NT2/D1 (cell line): ENCODE data around the genes RAB34 and TAOK1.

- RRBS, 2 experiments: no CpG with 5 or more reads among the region's 2 CpGs
Observed at GRCh38 chr17:28612598-28612985, 1.4 kb downstream of the RSKR start.

- RRBS, 2 experiments: no CpG with 5 or more reads among the region's 8 CpGs
Observed at GRCh38 chr17:28626307-28627377, 12.7 kb upstream of the RSKR start.

GRCh38 chr17:28645829-28646654 lies 1.1 kb upstream of the BLTP2 start:
- RRBS, 2 experiments: no CpG with 5 or more reads among the region's 12 CpGs

DNA sequence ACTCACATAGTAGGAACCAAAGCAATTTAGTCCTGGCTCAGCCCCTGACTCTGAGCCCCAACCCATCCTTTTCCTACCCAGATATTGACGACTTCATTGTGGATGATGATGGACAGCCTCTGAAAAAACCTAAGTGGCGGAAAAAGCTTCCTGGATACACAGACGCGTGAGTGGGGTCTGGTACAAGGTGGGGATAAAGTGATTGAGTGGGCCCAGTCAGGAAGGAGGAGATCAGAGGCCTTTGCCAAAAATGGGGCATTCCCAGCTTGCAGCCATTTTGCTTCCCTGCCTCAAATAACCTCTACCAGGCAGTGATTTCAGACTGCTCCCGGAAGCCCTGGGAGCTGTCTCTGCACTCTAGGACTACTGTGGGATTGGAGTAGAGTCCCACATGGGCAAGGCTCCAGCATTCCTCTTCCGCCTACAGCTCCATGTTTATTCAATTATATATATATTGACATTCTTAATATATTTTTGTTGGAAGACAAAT lies 13.4 kb downstream of the SUPT6H start:
- RRBS, 2 experiments: no CpG with 5 or more reads among the region's 6 CpGs

DNA sequence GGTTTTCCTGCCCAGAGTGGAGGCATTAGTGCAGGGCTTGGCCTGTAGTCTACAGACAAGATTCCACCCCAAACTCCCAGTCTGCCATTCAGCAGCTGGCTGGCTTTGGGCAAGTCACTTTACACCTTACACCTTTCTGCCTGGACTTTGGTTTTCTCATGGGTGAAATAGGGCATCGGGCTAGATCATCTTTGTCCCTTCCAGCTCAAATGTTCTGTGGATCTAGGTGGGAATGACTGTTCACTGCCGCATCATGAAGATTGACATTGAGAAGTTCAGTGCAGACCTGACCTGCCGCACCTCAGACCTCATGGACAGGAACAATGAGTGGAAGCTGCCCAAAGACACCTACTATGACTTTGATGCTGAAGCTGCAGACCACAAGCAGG lies 16.6 kb downstream of the PROCA1 start:
- RRBS, 2 experiments: no CpG with 5 or more reads among the region's 3 CpGs

- RRBS, 2 experiments: under 1% methylated on average over 26 to 28 of the region's 70 CpGs
Observed at GRCh38 chr17:28717566-28718730, at the start of gene RAB34. Gene RAB34, minus strand, starts transcription at chr17:28717868.

DNA sequence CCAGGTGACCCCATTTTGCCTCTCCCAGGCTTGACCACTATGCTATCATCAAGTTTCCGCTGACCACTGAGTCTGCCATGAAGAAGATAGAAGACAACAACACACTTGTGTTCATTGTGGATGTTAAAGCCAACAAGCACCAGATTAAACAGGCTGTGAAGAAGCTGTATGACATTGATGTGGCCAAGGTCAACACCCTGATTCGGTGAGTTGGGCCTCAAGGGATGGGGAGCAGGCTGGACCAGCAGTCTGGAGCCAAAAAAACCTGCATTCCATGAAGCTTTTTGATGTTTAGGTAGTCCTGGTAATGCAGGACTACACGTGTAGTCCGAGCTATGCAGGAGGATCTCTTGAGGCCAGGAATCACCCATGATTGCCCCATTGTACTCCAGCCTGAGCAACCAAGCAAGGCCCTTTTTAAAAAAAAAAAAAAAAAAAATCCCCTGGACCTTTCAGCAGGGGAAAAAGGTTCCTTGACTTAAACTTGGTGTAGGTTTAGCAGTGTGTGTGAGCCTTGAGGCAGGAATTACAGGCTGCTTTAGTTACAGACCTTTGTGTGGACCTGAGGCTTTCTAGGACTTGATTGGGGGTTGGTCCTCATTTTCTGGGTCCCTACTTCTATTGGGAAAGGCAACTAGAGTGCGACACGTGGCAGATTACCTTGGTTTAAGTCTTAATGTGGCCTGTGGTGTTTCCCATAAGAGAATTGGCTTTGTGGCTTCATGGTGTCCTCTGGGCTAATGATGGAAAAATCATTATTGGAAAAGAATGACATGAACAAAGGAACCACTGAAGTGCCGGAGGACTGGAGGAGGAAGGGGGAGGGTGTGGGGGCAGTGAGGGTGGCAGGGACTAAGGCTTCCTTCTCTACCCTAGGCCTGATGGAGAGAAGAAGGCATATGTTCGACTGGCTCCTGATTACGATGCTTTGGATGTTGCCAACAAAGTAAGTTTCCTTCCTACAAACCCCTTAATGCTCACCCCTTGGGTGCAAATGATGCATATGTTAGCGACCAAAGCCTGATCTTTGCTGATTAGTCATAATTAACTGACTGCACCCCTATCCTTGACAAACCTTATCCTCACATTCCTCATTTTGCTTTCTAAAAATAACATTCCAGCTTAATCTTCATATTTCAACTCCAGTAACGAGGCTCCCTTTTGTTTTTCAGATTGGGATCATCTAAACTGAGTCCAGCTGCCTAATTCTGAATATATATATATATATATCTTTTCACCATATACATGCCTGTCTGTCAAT lies 2.9 kb downstream of the TLCD1 start:
- RRBS, 2 experiments: no CpG with 5 or more reads among the region's 11 CpGs

DNA sequence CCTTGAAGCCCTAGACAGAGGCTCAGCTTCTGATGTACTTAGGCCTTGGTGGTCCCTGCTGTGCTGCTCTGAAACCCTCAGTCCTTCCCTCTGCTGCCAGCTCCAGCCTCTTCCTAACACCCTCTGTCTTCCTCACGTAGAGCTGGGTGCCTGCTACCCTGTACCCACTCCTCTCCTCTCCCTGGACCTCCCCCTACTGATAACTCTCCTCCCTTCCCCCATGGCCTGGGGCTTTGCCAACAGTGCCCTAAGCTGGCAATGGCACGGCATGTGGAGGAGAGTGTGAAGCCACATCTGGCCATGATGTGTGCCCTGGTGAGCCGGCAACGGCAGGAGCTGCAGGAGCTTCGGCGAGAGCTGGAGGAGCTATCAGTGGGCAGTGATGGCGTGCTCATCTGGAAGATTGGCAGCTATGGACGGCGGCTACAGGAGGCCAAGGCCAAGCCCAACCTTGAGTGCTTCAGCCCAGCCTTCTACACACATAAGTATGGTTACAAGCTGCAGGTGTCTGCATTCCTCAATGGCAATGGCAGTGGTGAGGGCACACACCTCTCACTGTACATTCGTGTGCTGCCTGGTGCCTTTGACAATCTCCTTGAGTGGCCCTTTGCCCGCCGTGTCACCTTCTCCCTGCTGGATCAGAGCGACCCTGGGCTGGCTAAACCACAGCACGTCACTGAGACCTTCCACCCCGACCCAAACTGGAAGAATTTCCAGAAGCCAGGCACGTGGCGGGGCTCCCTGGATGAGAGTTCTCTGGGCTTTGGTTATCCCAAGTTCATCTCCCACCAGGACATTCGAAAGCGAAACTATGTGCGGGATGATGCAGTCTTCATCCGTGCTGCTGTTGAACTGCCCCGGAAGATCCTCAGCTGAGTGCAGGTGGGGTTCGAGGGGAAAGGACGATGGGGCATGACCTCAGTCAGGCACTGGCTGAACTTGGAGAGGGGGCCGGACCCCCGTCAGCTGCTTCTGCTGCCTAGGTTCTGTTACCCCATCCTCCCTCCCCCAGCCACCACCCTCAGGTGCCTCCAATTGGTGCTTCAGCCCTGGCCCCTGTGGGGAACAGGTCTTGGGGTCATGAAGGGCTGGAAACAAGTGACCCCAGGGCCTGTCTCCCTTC lies 5.3 kb downstream of the TRAF4 start:
- RRBS, 2 experiments: 82% methylated on average over 2 of the region's 26 CpGs; no CpG with 5 or more reads in 1 of the 2 experiments

- RRBS, 2 experiments: no CpG with 5 or more reads among the region's 8 CpGs
Observed at GRCh38 chr17:28893837-28894266, 3.7 kb downstream of the FLOT2 start.

GRCh38 chr17:28918826-28919527 lies 16.1 kb upstream of the DHRS13 start:
- RRBS, 2 experiments: no CpG with 5 or more reads among the region's 11 CpGs

- RRBS, 2 experiments: no CpG with 5 or more reads among the region's 11 CpGs
Observed at GRCh38 chr17:29092679-29093127, 49.8 kb downstream of the PIPOX start.

DNA sequence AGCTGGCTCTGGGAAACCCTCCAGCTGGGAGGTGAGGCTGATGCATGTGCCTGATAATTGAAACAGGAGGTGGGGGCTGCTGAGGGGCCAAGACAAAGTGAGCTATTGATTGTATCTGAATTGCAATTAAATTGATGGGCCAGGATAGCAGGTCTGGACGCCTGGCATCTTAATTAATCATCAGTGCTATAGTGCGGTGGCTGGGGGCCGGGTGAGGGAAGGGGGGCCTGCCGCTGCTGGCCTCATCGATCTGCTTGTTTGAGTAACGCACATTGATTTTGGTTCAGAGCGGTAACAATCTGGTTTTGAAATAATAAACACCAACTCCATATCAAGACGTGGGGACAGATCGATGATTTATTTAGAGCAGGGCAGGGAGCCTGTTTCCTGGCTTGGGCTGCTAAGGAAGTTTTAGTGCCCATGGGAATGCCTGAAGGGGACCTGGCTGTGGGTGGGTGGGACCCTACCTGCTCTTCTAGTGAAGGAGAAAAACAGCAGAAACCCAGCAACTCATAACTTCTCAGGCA lies 65.7 kb downstream of the PIPOX start:
- RRBS, 2 experiments: no CpG with 5 or more reads among the region's 9 CpGs

DNA sequence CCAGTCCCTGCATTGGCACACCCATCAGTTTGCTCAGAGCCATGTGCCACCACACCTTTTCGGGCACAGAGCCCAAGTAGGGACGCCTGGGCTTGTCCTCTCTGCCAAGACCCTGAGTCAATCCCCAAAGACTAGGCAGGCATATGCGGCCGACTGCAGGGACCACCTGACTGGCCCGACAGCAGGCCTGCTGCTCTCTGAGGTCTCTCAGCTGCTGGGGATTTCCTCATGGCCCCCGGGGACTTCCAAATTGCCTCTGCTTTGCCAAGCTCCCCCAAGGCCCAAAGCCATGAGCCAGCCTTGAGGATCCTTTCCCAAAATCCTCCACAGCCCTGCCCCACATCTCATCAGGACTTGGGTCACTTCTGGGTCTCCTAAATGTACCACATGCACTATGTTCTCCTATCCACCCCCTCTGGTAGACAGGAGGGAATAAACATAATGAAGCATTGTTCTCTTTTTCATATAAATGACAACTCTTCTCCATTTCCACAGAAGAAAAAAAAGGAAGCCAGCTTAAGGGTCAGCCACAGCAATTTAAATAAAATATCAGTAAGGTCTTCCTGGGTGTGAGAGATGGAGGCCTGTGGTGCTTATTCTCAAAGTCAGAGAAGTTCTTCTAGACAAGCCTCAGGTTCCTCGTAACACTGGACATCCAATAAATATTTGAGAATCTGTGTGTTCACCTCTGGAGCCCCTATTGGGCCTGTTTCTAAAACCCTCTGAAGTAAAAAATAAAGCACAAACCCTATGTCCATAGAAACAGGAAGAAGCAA lies 30.5 kb downstream of the MYO18A start:
- RRBS, 2 experiments: no CpG with 5 or more reads among the region's 7 CpGs

DNA sequence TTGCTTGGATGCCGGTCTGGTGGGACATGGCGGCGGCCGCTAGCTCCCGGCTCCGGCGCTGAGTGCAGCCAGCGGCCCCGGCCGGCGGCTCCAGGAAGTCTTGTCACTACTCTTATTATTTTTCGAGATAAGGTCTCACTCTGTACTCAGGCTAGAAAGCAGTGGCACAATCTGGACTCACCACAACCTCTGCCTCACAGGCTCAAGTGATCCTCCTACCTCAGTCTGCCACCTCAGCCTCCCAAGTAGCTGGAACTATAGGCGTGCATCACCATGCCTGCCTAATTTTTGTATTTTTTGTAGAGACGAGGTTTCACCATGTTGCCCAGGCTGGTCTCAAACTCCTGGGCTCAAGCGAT lies 24.2 kb upstream of the MYO18A start:
- RRBS, 2 experiments: no CpG with 5 or more reads among the region's 15 CpGs

GRCh38 chr17:29279027-29279978 lies 14.6 kb downstream of the NUFIP2 start:
- RRBS, 2 experiments: no CpG with 5 or more reads among the region's 4 CpGs

GRCh38 chr17:29286836-29288011 lies 6.7 kb downstream of the NUFIP2 start:
- RRBS, 2 experiments: no CpG with 5 or more reads among the region's 10 CpGs

DNA sequence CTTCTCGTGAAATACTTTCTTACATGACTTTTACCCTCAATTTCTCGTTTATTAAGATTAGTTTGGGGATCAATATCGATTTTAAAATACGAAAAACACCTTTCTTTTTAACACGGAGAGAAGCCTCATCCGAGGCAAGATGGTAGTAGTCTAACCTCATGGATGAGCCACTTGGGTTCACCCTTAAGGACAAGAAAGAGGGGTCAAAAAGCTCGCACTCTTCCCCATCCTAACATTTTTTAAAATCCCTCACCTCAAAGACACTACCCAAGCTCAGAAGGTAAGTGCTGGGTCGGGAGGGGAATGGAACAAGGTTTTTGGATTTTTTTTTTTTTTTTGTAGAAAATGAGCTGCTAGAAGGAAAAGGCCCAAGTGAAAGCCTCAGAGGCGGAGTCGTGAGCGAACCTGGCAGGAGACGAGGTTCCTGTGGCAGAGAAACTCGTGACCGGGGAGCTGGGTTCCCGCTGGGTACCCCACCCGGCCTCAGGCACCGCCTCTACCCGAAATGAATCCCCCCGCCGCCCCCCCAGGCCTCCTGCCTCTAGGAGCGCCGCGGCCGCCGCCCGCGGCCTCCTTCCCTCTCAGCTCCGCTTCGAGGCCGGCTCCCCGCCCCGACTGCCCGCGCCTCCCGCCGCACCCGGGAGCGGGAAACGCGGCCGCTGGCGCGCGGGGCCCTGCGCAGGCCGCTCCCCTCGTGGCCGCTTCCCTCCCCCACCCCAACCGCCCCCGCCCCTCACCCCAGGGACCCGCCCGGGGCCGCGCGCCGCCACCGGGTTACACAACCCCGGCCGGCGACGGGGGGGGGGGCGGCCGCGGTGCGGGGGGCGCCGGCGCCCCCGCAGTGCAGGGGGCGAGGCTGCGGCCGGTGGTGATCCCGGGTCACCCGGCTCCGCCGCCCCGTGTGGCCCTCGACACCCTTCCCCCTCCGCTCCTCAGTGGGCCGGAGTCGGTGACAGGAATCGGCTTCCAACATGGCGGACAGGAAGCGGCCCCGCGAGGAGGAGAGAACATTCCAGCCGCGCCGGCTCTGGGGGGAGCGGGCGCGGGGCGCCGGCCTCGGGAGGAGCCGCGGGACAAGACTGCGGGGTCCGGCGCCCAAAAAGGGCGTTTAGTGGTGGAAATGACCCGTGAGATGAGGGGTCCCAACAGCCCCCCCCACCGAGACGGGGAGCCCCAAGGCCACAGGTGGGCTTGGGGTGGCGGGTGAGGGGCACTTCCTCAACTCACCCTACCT lies 1.4 kb downstream of the NUFIP2 start:
- RRBS, 2 experiments: under 1 to 1% methylated on average over 29 to 39 of the region's 105 CpGs

GRCh38 chr17:29390287-29390448 lies at the start of gene TAOK1:
Gene TAOK1, plus strand, starts transcription at chr17:29390363.
- RRBS, 2 experiments: 0% methylated on average over 6 of the region's 12 CpGs; no CpG with 5 or more reads in 1 of the 2 experiments

DNA sequence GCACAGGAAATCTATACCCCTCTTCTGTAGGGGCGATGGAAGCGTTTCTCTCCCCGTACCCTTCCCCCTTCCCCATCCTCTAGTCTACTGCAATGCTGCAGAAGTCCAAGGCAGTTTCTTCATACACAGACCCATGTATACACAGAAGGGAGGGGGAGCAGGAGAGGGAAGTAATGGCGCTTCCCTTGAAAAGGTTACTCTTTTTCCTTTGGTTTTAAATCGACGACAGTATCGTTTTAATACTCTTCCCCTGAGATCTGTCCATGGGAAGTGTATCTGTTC lies 1.2 kb downstream of the TAOK1 start:
- RRBS, 2 experiments: no CpG with 5 or more reads among the region's 7 CpGs

- RRBS, 2 experiments: no CpG with 5 or more reads among the region's 16 CpGs
Observed at GRCh38 chr17:29418476-29419454, 28.6 kb downstream of the TAOK1 start.